Frontal cortex (tissue), 2 donors: Measurements from ENCODE around the gene CRYBG1.

DNA sequence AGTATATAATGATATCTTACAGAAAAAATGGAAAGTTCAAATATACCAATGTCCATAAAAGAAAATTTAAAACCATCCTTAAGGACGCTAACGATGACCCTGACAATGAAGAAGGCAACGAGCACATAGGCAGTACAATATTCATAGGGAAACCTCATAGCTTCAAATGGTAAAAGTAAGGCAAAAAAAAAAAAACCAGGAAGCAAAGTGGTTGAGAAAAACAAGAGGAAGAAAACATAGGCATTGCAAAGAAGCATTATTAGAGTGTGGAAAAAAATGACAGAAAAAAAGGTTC lies 409.4 kb downstream of the HACE1 start:
- RAMPAGE, long total RNA = no peak

DNA sequence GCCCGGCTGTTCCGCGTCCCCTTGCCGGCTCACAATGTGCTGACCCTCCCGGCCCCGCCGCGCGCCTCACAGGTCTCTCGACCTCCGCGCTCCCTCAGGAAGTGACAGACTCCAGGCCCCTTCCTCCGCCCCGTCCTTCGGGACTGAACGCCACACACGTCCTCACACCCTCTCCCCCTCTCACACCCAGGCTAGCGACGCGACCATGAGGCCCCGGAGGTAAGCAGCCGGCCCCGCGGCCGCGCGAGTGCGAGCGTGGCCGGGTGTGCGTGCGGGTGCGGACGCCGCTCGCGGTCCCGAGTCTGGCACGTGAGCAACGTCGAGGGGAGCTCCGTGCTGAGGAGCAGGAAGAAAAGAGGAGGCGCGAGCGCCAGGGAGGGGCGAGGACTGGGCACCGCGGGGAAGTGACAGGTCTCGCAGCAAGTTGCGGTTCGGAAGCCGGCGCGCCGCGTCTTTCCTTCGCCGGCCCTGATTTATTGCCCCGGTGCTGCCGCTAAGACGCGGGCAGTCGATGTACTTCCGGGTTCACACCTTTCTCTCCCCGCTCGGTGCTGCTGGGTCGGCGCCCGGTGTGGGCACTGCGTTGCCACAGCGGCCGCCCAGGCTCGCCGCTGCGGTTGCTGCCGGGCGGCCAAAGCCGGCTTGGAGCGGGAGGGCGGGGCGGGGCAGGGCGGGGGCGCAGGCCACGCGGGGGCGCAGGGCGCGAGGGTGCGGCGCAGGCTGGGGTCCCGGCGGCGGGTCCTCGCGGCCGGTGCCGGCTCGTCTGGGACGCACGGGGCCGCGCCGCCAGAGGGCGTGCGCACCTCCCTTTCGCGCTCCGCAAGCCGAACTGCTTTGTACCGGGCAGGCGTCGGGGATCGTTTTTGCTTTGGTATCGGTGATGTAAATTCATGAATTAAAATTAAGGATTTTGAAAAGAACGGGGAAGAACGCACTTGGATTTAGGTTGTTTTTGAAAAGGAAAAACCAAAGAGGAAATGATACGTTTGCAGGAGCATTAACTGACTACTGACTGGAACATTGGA lies 15.8 kb upstream of the LIN28B start:
- RAMPAGE, long total RNA = no peak

- RAMPAGE, long total RNA = no peak
Measured at GRCh38 chr6:104952896-104953484, 3.9 kb upstream of the LIN28B start.

DNA sequence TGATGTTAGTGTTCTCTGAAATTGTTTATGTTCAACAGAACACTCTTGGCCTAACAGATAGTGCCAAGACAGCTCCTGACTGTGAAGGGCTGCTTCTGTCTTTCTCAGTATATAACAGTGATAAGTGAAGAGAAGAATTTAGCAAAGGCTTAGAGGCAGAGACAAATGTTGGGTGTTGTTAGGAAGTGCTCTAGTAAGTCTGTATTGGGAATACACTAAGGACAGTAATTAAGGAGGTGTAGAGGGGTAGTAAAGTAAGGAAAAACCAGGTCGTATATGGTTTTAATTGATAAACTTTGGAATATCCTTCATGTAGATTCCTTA lies 39.4 kb downstream of the LIN28B start:
- RAMPAGE, long total RNA = no peak

- RAMPAGE, long total RNA = no peak
Measured at GRCh38 chr6:105199749-105200182, 20.0 kb upstream of the POPDC3 start.

DNA sequence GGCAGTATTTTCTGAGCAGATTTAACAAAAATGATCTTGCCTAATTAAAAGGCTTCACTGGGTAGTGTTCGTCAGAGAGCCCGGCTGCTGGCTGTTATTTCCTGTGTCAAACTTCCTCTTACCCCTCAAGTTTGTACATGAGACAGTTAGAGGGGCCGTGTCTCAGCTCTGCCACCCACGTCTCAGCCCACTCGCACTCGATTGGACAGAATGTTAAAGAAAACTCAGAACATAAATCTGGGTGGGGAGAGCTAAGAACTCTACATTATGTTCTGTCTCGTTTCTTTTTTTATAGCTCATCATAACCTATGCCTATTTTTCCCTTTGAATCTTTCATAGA lies 50.5 kb upstream of the PREP start:
- RAMPAGE, long total RNA = no peak

DNA sequence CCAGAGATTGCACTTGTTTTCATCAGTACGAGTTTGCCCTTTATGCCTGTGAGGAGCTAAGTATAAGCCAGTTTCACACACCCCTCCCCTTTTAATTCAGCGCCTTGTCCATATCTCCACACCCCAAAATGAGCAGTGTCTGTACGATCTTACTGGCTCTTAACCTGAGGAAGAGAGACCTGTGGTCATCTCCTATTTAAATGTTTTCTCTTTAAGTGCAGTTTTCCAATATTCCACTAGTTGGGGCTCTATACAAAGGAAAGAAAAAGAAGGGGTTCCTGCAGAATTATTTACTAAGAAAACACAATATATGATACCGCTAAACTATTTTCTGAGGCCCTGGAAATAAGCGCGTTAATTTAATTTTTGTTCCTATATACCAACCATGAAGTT lies 81.8 kb upstream of the PREP start:
- RAMPAGE, long total RNA = no peak

GRCh38 chr6:105643910-105644382 lies 241.1 kb upstream of the PREP start:
- RAMPAGE, long total RNA = no peak

DNA sequence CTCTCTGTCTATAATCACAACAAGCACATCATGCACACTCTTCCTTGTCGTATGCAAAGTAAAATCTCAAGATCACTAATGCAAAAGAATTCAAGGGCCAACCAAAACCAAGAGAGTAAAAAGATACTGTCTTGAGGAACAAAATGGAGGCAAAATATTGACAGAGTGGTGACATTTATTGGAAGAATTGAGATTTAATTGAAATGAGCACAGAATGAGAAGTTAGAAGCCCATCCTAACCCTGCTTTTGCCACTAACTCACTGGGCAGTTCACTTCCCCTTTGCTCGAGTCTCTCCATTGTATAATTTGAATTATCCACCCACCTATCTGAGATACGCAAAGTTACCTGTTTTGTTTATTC lies 204.6 kb upstream of the PRDM1 start:
- RAMPAGE, long total RNA = no peak

DNA sequence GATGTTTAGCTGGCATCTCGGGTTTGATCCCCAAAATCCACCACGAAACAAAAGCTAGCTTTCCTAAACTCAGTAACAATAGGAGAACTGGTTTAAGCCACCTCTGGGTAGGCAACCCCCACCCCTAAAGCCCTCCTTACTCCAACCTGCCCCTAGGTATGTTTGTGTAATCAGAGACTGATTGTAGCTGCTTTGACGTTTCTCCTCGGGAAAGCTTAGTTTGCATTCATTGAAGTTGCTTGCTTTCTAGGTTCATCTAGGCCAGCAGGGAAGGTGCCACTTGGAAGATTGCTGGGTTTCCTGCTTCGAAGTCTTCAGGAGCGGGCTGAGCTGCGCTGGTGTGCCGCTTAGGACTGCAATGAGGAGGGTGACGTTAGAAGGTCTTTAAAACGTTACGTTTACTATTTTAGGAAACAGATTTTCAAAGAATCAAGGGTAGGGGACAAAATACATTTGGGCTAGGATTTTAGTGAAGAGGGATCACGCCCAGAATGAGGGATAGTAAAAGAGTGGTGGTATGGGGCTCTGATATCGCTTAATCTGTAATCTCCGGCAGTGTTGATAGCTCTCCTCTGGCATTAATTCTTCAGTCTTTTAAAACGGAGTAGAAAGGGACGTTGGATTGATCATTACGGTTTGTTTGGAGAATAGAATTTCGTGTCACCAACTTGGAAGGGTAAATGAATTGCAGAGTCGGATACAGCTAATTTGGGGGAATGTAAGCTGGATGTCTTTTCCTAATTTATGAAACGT lies 92.7 kb upstream of the PRDM1 start:
- RAMPAGE, long total RNA = no peak

DNA sequence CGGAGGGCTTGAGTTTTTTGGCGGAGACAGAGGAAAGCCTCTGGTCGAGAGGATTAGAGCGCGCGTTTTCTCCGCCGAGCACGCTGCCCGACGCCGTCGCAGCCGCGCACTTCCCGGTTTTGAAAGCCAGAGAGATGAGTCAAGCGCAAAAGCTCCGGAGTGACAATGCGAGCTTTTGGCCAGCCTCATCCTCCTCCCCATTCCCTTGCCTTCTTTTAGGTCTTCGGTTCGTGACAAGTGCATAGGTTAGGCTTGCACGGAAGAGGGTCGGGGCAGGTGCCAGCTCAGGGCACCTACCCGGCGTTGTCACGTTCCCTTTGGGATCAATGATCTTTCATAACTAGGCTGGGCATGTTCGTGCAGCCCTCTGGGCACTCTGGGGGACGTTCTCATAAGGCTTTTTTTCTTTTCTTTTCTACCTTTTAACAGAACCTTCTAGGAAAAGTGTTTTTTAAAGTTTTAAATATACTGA lies 91.2 kb upstream of the PRDM1 start:
- RAMPAGE, long total RNA = no peak

GRCh38 chr6:106087158-106087967 lies 1.2 kb downstream of the PRDM1 start:
- RAMPAGE, long total RNA = no peak

- RAMPAGE, long total RNA = no peak
Measured at GRCh38 chr6:106100822-106101221, 14.7 kb downstream of the PRDM1 start.

- RAMPAGE, long total RNA = no peak
Measured at GRCh38 chr6:106104460-106105056, 18.4 kb downstream of the PRDM1 start.

- RAMPAGE, long total RNA = no peak
Measured at GRCh38 chr6:106129518-106130066, 43.5 kb downstream of the PRDM1 start.

GRCh38 chr6:106135227-106135598 lies 49.1 kb downstream of the PRDM1 start:
- RAMPAGE, long total RNA = no peak

- RAMPAGE, long total RNA = no peak
Measured at GRCh38 chr6:106195609-106196120, 109.5 kb downstream of the PRDM1 start.

- RAMPAGE, long total RNA = no peak
Measured at GRCh38 chr6:106360332-106361548, at the start of gene CRYBG1. Gene CRYBG1, plus strand, starts transcription at chr6:106360717.

- RAMPAGE, long total RNA = no peak
Measured at GRCh38 chr6:106614919-106615327, 14.4 kb downstream of the RTN4IP1 start.

DNA sequence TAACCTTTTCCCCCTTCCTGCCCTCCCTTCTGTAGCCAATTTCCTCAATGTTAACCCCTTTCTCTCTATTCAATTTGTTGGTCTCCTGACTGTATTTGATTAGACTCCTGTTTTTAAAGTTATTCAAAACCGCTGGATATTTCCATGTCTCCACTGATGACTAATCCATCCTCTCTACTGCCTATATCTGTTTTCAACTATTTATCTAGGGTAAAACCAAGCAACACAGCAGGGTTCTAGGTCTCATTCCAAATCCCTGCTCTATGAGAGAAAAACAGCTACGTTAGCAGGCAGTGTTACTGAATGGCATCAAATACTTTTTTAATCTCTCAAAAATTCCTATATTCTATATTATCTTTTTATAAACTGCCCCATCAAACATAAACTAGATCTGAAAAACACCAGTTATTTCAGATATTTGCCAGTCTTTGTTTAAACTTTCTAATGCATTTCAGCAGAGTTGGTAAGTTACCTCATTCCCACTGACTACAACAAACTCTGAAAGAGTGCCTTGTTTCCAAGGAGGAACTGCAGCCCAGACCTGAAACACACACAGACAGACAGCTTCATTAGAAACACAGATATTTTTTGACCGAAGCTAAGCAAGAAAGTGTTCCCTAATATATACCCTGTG lies 8.2 kb downstream of the RTN4IP1 start:
- RAMPAGE, long total RNA = no peak